Epidermal melanocyte (primary cell): Measurements from ENCODE around the gene CDRT4.

GRCh38 chr17:10617988-10618688 lies 39.0 kb downstream of the MYH3 start:
- RRBS = no CpG with 5 or more reads among the region's 9 CpGs

DNA sequence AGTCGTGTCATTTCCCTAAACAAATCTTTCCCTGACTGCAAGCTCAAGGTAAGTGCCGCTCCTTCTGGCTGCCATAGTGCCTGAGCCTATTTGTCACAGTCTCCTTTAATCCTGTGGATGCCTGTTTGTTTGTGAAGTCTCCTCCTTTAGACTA lies 26.8 kb downstream of the TMEM238L start:
- RRBS = no CpG with 5 or more reads among the region's 2 CpGs

GRCh38 chr17:10796282-10797124 lies 7.4 kb downstream of the TMEM238L start:
- RRBS = no CpG with 5 or more reads among the region's 10 CpGs

- RRBS = no CpG with 5 or more reads among the region's 13 CpGs
These were observed 970 bp downstream of the TMEM238L start for GRCh38 chr17:10802856-10803402.

GRCh38 chr17:11598801-11599304 lies 583 bp downstream of the DNAH9 start:
- RRBS = 8% methylated on average over 4 of the region's 27 CpGs

- RRBS = no CpG with 5 or more reads among the region's 4 CpGs
These were observed 21.0 kb downstream of the DNAH9 start for GRCh38 chr17:11619198-11619723.

DNA sequence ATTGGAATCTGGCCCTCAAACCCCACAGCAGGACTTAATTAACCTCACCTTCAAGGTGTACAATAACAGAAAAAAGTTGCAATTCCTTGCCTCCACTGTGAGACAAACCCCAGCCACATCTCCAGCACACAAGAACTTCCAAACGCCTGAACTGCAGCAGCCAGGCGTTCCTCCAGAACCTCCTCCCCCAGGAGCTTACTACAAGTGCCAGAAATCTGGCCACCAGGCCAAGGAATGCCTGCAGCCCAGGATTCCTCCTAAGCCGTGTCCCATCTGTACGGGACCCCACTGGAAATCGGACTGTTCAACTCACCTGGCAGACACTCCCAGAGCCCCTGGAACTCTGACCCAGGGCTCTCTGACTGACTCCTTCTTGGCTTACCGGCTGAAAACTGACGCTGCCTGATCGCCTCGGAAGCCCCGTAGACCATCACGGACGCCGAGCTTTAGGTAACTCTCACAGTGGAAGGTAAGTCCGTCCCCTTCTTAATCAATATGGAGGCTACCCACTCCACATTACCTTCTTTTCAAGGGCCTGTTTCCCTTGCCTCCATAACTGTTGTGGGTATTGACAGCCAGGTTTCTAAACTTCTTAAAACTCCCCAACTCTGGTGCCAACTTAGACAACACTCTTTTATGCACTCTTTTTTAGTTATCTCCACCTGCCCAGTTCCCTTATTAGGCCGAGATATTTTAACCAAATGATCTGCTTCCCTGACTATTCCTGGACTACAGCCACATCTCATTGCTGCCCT lies 23.1 kb downstream of the ZNF18 start:
- RRBS = no CpG with 5 or more reads among the region's 15 CpGs

- RRBS = 53% methylated on average over 1 of the region's 5 CpGs
These were observed 46.2 kb upstream of the MYOCD start for GRCh38 chr17:12619406-12619964.

- RRBS = no CpG with 5 or more reads among the region's 6 CpGs
These were observed 1.0 kb downstream of the COX10 start for GRCh38 chr17:14070204-14070898.

DNA sequence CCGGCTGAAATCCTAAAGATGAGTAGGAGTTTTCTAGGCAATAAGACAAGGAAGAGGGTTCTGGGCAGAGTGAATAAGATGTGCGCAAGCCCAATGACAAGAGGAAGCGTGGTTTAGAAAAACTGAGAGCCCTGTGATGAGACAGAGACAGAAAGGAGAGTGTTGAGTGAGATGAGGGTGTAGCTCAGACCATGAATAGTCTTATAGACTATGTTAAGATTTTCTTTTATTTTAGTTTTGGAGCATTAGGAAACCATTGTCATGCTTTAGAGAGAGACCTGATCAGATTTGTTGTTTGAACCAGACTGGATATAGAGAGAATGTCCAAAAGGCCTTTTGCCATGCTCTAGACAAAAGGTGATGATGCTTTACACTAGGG lies 50.3 kb downstream of the COX10 start:
- RRBS = no CpG with 5 or more reads among the region's 3 CpGs

- RRBS = no CpG with 5 or more reads among the region's 7 CpGs
These were observed 27.5 kb downstream of the CDRT15 start for GRCh38 chr17:14209008-14209707.

- RRBS = 3% methylated on average over 22 of the region's 43 CpGs
These were observed 538 bp downstream of the HS3ST3B1 start for GRCh38 chr17:14301445-14301792.

GRCh38 chr17:14306058-14306495 lies 5.2 kb downstream of the HS3ST3B1 start:
- RRBS = no CpG with 5 or more reads among the region's 3 CpGs

- RRBS = no CpG with 5 or more reads among the region's 17 CpGs
These were observed 430.7 kb downstream of the PMP22 start for GRCh38 chr17:14834436-14834898.

DNA sequence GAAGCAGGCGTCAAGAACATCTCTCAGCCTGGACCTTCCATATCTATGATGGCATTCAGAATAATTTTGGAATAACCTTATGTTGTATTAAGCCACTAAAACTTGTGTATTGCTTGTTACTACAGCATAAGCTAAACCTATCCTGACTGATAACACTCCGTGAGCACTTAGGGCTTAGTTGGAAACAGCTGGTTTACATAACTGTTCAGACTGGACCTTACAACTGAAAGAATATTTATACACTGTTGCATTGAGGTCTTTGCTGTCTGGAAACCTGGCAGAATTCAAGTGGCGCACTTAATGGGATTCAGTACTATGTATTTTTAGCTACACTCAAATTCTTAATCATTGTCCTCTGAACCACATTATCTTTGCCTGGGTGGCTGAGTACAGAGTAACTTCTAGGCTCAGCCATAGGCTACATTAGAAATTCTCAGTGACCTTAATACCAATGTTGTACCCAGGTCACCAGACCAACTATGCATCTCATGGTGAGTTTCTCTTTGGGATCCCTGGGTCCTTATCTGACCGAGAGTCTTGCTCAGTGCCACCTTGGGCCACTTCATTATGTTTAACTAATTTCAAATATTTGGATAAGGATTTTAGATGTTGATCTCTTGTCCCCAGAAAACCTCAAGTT lies 172.8 kb downstream of the PMP22 start:
- RRBS = no CpG with 5 or more reads among the region's 4 CpGs

DNA sequence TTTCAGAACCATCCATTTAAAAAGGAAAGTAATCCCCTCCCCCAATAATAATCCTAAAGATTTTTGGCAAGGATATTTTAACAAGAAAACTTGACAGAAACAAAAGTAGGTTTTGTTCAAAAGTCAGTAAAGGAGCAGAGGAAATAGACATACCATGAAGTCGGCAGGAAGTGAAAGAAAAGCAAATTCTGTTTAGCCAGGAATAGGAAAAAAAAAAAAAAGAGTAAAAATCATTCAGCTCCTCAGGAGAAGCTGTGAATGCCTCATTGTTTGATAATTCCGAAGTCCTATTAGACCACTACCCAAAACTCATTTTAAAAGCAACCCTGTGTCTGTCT lies 35.1 kb downstream of the TEKT3 start:
- RRBS = no CpG with 5 or more reads among the region's 2 CpGs

DNA sequence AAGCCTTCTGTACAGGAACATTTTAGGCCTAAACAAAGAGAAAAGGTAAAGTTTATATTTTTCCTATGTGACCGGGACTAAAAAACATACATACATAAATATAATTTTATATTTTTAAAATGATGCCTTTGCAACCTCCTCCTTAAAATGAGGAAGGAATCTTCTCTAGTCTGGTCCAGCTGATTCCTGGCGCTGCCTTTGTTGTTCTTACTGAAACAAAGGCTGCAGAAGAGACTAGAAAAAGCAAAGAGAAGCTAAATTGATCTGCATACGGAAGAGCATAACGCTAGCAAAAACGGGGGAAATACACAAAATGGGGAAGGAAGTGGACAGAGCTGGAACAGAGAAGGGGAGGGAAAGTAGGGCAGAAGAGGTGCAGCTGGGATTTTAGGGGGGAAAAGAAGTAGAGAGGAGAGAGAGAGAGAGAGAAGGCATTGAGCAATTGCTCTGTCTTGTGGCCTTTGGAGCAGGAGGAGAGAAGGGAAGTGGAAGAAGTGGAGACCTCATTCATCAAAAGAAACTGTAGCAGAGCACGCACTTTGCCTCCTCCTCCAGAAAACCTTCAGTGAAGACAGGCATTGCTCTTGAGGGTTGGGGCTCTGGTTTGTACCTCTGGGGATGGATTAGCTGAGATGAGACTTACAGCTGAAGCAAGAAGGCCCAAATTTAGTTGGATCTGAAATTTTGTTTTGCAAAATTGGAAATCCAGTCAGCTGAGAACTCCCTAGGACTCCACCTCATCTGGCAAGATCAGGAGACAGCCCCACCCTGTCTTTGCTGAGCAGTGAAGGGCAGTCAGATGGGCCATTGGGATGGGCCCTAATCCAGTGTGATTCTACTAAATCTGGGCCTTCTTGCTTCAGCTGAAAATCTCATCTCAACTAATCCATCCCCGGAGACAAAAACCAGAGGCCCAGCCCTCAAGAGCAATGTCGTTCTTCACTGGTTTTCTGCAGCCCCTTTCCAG lies 55.9 kb downstream of the CDRT4 start:
- RRBS = no CpG with 5 or more reads among the region's 8 CpGs

DNA sequence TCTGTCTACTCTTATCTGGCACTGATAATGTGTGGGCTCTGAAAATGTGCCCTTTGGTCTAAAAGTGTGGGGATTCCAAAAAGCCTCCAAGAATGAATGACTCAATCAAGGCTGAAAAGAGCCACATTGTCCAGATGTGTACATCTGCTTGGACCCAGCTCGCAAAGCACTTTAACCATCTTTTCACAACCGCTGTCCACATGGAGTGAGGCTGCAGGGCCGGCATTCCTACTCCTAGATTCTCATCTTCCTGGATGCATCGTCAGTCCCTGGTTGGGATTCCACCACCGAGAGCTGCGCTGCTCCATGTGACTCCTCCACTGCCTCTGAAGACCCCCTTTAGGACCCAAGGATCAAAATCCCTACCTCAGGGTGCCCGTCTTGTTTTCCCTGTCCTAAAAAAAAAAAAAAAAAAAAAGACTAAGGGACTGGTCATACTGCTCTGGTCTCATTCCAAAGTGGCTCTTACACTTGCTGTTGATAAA lies 34.1 kb downstream of the CDRT4 start:
- RRBS = no CpG with 5 or more reads among the region's 7 CpGs

- RRBS = no CpG with 5 or more reads among the region's 6 CpGs
These were observed at the start of gene CDRT4 for GRCh38 chr17:15467364-15467974. Gene CDRT4 (minus strand): TSS chr17:15467621.